ENCODE data around the genes NPPA and MIIP.

GRCh38 chr1:10837421-10837714 is 40.9 kb upstream of the CASZ1 start:
- RRBS, 2 experiments: no CpG with 5 or more reads among the region's 7 CpGs

GRCh38 chr1:10856414-10856846 is 60.0 kb upstream of the CASZ1 start:
- RRBS, 2 experiments: no CpG with 5 or more reads among the region's 10 CpGs

DNA sequence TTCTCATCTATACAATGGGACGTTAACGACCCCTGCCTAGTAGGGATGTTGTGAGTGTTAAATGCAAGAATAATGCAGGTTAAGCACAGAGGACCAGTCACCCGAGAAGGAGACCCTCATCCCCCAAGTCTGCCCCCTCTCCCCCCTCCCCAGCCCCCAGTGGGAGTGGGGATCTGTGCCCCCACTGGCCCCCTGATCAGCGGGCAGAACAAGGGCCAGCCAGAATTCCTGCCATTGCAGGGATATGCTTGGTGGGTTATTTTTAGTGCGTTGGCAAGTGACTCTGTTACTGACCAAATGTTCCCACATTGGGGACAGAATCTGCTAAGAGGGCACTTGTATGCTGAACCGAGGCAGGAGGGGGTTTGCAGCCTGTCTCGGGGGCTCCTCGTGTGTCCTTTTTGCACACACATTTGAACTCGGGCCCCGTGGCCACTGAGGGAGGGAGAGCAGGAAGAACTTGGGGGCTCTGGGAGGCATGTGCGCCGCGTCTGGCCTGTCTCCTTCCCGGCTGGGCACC is 66.3 kb upstream of the CASZ1 start:
- RRBS, 2 experiments: no CpG with 5 or more reads among the region's 14 CpGs

DNA sequence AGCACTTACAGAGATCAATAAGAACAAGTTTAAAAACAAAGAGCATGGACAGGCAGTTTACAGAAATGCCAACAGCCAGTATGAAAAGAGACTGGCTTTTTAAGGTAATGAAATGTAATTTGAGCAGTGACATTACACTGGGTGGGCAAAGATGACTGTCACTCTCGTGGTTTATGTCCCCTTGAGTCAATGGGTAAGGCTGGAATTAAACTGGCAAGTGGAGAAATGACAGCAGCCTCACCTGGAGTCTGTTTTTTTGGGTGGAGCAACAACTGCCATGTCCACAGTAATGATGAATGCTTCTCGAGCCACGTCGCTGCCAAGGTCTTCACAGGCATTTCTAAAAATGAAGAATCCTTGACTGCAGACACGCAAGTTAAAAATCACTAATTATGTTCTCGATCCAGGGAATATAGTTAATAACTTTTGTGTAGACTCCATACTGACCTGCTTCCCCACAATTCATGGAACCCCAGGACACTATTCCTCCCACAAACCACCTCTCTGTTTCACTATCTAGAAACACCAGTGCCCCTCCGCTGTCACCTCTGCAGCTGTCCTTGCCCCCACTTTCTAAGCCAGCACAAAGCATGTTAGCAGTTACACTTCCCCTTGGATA is 14.2 kb downstream of the TARDBP start:
- RRBS, 2 experiments: no CpG with 5 or more reads among the region's 7 CpGs

DNA sequence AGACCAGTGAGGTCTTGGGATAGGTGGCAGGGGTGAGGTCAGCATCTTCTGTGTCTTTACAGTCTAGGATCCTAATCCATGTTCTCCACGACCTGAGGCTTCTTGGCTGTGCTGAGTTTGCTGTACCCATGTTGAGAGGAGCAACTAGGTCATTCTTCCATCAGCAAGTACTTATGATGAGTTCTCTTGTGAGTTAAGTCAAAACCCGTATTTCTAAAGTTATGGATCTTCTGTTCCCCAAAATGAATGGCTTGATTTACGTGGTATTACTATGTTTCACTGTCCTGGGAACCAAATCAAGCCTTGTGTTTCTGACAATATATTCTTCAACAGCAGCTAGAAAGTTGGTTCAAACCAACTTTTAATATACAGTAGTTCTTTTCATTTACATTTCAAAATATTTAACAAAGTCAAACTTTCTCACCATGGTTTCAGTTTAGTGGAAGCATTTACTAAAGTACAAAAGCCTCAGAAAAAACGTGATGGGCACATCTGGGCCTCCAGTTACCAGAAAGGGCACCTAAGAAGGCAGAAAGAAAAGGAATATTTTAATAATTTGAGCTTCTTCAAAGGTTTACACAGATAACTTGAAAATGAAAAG is 7.4 kb upstream of the EXOSC10 start:
- RRBS, 2 experiments: no CpG with 5 or more reads among the region's 4 CpGs

GRCh38 chr1:11108923-11109875 is 9.5 kb upstream of the EXOSC10 start:
- RRBS, 2 experiments: no CpG with 5 or more reads among the region's 9 CpGs

DNA sequence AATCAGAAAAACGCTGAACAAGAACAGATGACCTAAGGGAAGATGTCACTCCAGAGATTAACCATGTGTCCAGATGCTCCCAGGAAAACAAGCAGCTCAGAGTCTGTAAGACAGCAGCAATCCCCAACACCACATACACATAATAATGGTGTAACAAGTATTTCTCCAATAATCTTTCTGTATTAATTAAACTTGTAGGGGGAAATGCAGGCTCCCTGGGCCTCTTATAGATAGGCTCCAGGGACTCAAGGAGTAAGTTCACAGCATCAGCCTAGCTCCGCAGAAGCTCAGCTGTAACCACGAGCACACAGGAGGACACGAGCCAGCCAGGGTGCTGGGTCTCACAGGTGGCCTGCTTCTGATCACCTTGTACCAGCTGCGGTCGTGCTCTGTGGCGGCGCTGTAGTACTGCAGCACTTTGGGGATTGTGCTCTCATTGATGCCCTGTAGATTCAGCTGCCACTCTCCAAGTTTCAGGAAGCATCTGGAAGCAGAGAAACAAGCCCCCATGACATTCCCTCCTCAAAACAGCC is 33.1 kb upstream of the EXOSC10 start:
- RRBS, 2 experiments: no CpG with 5 or more reads among the region's 8 CpGs

GRCh38 chr1:11134106-11134703 is 34.5 kb upstream of the EXOSC10 start:
- RRBS, 2 experiments: no CpG with 5 or more reads among the region's 6 CpGs

- RRBS, 2 experiments: no CpG with 5 or more reads among the region's 4 CpGs
These were observed 48.7 kb downstream of the UBIAD1 start for GRCh38 chr1:11321657-11322044.

DNA sequence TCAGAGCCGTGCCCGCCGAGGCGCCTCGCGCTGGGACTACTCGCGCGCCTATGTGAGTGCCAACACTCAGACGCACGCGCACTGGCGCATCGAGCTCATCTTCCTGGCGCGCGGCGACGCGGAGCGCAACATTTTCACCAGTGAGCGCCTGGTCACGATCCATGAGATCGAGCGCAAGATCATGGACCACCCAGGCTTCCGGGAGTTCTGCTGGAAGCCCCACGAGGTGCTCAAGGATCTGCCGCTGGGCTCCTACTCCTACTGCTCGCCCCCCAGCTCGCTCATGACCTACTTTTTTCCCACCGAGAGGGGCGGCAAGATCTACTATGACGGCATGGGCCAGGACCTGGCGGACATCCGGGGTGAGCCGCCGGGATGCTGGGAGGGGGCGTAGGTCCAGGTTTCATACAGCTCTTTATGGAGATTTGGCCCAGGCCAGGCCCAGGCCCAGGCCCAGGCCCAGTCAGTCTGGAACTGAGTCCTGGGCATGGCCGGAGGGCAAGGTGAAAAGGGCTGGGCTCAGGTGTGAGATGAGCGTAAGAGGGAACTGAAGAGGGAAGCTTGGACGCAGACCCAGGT is 22.9 kb downstream of the DISP3 start:
- RRBS, 2 experiments: no CpG with 5 or more reads among the region's 41 CpGs

DNA sequence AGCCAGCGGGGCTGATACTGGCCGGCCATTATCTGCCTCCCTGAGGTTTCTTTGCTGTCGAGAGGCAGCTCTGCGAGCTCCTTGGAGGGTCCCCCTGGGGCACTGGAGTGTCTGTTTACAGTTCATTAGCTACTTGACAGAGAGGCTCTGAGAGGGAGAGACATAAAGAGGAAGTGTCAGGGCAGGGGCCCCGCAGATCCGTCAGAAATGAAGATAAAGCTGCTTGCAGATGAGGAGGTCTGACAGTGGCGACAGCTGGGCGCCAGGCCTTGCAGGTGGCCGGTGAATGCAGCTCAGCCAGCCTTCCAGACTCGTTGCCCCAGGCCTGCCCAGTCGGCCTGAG is 84.6 kb downstream of the DISP3 start:
- RRBS, 2 experiments: 3 to 7% methylated on average over 3 of the region's 11 CpGs

DNA sequence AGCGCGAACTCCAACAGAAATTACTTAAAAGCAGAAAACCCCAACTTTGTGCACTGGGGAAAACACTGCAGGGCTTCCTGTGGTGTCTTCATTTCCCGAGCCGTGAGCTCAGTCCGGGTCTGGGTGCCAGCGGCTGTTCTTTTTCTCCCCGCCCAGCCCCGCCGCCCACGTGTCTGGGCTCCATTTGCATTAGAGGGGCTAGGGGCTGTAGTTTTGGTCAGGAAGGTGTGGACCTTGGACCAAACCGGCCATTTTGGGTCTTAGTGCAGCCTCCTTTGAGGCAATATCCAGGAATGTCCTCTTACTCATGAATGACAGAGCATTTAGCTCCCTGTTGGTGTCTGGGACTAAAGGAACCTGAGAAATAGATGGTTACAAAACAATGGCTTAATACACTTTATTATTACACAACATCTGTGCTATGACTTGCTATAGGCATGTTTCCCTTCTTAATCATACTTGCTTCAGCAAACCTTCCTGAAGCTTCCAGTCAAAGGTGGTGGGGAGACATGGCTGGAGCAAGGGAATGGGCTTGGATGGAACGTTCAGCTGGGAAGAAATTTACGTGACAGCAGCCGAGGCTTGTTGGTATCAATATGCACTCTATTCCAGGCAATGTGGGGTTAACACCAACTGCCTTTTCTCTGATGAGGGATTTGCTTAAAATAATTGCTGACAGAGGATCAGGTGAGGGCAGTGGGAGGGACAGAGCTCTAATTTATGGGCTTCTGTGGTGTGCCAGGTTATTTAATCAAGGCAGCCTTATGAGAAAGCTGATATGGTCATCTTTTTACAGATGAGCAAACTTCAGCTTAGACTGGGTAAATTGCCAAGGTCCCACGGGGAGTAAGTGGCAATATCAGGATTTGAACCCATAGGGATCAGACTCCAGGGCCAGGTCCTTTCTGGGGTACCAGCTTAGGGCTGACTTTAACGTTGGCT is 1.1 kb downstream of the AGTRAP start:
- RRBS, 2 experiments: no CpG with 5 or more reads among the region's 16 CpGs

GRCh38 chr1:11802955-11803384 is 2.8 kb downstream of the MTHFR start:
- RRBS, 2 experiments: 3 to 43% methylated on average over 6 of the region's 15 CpGs

DNA sequence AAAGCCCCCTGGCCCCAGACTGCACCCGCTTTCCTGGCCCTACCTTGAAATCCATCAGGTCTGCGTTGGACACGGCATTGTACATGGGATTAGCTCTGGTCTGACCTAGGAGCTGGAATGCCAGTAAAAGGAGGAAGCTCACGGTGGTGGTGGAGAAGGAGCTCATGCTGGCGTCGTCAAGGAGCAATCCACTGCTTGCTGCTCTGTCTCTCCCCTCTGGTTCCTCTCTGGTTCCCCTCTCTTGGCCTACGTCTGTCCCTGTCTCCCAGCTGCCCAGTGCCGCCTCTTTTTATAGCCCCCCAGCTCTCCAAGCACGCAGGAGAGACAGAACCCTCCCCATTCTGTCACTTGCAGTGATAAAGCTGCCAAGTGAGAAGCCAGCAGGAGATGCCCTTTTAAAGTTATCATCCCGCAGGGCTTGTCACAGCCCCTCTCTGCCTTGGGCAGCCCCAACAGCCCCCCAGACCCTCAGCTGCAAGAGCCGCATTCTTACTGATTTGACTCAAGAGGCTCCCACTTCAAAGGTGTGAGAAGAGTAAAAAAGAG is at the start of gene NPPA:
Gene NPPA (minus strand): TSS at position 265 of the 546 bp plus-strand sequence.
- RRBS, 2 experiments: no CpG with 5 or more reads among the region's 11 CpGs

DNA sequence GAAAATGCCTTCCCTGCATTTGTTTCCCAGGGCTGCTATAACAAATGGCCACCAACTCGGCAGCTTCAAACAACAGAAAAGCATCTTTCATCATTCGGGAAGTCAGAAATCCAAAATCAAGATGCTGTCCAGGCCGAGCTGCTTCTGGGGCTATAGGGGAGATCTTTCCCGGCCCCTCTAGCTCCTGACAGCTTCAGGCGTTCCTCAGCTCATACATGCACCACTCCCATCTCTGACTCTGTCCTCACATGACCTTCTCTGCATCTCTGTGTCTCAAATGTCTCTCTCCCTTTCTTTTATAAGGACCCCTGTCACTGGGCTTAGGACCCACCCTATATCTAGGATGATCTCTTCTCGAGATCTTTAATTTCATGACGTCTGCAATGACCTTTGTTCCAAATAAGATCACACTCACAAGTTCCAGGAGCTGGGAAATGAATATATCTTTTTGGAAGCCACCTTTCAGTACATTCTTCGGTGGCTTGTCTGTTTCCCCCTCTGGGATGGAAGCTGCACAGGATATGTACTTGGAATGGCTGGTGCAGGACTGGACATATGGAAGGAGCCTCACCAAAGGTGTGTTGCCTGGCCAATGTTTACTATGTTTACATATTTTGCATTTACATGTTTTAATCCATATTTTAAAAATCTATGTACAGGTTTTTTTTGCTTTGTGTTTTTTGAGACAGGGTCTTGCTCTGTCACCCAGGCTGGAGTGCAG is 13.9 kb upstream of the NPPB start:
- RRBS, 2 experiments: no CpG with 5 or more reads among the region's 8 CpGs

DNA sequence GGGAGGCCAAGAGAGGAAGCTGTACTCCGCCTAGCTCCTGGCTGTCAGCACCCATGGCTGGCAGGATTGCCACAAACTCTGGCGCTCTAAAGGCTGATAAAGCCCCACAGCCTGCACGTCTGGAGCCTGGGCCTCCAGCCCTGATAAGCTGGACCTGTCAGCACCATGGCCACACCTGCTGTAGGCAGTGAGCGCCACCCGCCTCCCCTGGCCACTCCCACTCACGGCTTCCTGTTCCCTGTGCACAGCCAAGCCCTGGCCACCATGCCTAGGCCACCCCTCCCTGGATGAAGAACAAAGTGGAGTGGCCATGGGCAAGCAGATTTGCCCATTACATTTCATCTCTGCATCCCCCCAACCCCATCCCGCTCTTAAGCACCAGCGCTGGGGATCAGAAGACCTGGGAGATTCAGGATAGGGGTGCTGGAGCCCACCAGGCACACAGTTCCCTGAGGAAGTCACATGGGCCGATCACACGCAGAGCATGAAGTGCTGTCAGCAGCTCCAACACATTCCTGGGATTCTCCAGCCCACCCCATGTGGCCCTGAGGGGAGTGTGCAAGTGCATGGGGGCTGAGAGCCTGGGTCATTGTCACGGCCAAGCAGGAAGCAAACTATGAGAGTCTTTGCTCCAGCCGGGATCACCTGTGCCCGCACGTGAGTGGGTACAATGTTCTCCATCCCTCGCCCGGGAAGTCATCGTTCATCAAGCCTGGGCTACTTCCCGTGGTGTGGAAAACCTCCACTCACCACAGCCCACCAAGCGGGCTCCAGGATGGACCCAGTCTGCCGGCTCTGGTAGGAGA is 24.4 kb upstream of the NPPB start:
- RRBS, 2 experiments: 76 to 95% methylated on average over 5 to 8 of the region's 20 CpGs

- RRBS, 2 experiments: 91 to 95% methylated on average over 1 to 3 of the region's 16 CpGs
These were observed 7.5 kb downstream of the KIAA2013 start for GRCh38 chr1:11918608-11919286.

- RRBS, 2 experiments: no CpG with 5 or more reads among the region's 1 CpG
These were observed 3.6 kb upstream of the PLOD1 start for GRCh38 chr1:11930958-11931367.

DNA sequence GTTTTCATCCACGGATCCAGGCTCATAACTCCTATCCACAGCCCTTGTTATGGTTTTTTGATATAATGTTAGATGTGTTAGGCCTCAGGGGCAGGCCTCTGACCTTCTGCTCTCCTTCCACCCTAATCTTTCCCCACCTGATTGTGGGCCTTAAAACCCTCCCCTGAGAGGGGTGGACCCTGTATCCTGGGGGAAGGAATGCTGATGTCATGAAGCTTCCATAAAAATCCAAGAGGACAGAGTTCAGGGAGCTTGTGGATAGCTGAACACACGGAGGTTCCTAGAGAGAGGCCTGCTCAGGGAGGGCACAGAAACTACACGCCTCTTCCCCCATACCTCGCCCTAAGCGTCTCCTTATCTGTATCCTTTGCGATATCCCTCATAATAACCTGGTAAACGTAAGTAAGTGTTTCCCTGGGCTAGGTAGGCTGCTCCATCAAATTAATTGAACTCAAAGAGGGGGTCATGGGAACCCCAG is 4.3 kb downstream of the MFN2 start:
- RRBS, 2 experiments: no CpG with 5 or more reads among the region's 7 CpGs

- RRBS, 2 experiments: under 1 to 1% methylated on average over 21 to 32 of the region's 79 CpGs
These were observed at the start of gene MIIP for GRCh38 chr1:12019106-12020112. MIIP (plus strand) TSS chr1:12019498.